ENCODE measurements around the genes ATRAID, NRBP1 and SUPT7L.

DNA sequence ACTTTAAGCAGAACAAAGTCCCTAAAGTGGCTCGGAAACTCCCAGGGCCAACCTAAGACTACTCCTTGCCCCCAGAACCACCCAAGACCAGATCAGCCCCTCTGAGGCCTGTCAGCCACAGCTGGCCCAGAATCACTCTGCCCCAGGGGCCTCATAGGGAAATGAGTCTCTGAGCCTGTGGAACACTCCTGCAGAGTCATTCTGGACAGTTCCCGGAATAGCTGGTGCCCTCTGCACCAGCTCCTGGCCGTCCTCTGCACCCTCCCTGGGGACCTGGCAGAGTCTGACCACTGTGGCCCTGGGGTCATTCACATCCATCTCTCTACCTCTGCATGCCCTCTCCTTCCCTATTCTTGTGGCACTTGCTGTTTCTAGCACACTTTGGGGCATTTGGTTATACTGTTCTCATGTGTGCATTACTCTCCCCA, 14.6 kb upstream of the TMEM214 start:
- PRO-cap, result no peak

DNA sequence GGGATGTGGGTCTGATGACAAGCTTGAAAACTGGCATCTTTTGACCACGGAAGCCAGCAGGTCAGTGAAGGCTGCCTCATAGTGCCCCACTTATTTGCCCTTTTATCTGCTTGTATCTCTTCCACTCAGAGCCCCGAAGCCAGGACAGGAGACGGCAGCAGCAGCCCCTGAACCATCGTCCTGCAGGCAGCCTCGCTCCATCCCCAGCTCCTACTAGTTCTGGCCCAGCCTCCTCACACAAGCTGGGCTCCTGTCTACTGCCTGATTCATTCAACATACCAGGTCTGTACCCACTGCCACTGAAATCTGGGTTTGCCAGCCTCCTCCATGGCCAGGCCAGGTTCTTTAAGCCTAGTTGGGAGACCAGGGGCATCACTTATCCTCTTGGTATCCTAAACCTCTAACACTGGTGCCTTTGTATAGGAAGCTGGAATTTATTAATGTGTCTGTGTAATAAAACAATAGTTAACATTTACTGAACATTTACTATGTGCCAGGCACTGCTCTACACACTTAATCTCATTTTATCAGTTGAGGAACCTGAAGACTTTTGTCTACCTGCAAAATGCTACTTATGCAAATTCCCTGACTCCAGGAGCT, 4.0 kb downstream of the OST4 start:
- PRO-cap, result no peak

- PRO-cap, result no peak
These were observed 1.9 kb downstream of the OST4 start for GRCh38 chr2:27069571-27069959.

DNA sequence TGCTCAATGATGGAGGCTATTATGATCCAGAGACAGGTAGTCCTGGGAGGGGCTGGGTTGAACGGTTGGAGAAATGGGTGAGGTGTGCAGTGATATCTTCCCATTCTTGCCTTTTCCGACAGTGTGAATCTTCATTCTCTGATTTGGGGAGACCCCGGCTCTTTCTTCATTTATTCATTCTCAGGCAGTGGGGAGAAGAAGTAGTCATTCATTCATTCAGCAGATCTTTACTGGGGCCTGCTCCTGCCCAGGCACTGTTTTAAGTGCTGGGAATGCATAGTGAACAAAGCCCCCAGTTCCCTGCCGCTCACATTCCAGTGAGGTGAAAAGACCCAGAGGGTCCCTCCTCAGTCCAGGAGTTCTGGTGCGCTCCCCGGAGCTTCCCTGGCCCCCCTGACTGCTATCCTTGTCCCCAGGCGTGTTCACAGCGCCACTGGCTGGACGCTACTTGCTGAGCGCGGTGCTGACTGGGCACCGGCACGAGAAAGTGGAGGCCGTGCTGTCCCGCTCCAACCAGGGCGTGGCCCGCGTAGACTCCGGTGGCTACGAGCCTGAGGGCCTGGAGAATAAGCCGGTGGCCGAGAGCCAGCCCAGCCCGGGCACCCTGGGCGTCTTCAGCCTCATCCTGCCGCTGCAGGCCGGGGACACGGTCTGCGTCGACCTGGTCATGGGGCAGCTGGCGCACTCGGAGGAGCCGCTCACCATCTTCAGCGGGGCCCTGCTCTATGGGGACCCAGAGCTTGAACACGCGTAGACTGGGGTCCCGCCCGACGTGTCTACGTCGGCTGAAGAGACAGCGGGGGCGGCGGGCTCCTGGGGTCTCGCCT, 1.1 kb upstream of the KHK start:
- PRO-cap, result unidirectional peak, plus-strand start at position 451 of the sequence

GRCh38 chr2:27088565-27088969, 2.0 kb downstream of the KHK start:
- PRO-cap, result no peak

GRCh38 chr2:27088970-27089554, 2.5 kb downstream of the KHK start:
- PRO-cap, result no peak

GRCh38 chr2:27130958-27131646, 3.3 kb downstream of the PREB start:
- PRO-cap, result no peak

GRCh38 chr2:27211002-27212163, at the start of gene ATRAID:
TSS of gene ATRAID (plus strand) at chr2:27212041.
- PRO-cap, result unidirectional peak, plus-strand start at chr2:27212068

DNA sequence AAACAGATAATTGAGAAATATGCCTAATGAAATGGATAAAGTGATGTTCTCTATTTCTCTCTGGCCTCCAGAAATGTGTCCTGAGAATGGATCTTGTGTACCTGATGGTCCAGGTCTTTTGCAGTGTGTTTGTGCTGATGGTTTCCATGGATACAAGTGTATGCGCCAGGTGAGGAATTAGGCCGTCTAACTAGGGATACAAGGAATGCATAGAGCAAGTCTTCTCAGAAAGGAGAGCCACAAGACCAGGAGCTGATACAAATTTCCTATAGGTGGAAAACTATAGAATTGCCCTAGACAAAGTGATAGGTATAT, 760 bp upstream of the CAD start:
- PRO-cap, result no peak

- PRO-cap, result no peak
These were observed 770 bp upstream of the TRIM54 start for GRCh38 chr2:27281503-27281815.

DNA sequence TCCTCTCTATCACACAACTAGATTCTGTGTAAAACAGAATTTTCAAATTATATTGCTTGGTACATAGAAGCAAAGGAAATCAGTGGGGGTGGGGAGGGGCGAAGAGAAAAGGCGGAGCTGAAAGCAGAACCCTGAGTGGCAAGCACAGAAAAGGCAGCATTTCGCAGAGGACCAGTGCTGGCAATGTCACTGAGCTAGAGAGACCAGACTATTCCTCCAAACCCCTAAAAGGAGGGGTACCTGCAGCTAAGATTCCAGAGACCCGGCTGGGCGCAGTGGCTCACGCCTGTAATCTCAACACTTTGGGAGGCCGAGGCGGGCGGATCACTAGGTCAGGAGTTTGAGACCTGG, 5.3 kb downstream of the UCN start:
- PRO-cap, result no peak

DNA sequence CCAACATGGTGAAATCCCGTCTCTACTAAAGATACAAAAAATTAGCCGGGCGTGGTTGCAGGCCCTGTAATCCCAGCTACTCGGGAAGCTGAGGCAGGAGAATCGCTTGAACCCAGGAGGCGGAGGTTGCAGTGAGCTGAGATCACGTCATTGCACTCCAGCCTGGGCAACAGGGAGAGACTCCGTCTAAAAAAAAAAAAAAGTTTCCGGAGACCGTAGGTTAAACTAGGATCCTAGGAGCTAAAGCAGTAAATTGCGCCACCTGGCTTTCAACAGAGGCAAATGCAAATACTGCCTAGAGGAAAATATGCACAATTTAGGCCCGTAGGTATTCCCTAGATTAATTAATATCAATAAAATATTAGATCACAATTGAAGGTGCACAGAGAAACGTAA, 4.9 kb downstream of the UCN start:
- PRO-cap, result no peak

DNA sequence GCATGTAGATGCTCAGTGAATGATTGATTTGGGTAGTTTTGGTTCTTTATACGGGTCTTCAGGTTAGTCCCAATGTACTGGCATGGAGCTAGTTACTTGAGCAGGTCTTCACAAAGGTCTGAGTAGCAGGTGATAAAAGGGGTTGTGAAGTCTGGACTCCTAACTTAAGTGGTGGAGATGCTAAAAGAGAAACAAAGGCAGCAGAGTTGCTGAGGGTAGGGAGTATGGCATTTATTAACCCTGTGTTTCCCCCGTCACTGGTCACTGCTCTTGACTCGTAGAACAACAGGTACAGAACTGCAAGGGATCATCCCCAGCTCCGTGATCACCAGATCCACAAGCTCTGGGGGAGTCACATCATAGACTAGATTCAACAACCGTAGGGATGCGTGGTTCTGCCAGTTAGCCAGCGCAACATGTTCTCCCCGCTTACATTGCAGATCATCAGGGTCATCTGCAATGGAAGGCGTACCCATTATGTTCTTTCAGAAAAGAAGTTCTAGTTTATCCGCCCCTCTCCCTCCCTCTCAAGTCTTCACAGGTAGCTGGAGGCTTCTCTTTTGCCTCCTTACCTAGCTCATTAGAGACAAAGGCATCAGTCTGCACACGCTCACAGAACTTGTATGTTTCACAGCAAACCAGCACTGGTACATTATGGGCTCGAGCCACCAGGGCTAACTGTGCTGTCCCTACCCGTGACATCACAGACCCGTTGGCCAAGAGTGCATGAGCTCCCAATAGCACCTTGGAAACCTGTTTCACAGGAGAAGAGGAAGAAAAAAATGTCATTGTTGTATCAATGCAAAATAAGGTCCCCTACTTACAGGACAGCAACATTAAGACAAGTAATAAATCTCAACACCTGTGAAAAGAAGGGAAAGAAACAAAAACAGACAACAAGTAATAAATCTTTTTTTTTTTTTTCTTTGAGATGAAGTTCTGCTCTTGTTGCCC, 5.7 kb downstream of the EIF2B4 start:
- PRO-cap, result no peak

DNA sequence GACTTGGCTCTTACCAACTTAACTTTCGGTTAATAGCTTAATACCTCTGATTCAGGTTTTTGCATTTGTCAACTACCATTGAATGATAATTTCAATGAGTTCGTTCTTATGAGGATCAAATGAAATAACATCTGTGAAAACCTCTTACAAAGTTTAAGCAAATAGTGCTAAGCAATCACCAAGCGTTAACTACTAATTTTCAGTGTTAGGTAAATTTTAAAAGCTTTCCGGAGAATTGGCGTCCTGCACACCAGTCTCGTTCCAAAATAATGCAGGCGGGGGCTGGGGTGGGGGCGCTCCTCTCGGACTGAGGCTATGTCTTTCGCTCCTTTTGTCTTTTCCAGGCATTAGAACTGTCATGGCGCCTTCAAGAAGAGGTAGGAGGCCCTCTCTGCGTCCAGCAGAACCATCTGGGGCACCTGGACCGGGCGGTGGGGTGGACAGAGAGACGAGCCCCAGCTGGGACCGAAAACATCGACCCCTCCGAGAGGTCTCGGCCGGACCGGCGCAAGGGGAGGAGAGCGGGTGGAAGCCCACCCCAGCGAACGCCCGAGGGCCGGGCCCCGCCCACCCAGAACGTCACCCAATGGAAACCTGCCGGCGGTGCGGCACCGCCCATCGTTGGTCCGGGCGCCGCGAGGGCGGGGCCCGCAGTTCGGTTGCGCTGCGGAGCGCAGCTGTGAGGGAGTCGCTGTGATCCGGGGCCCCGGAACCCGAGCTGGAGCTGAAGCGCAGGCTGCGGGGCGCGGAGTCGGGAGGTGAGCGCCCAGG, at the start of gene NRBP1:
NRBP1 (plus strand) TSS at position 658 of the 771 bp plus-strand sequence.
- PRO-cap, result bidirectional peak, plus-strand start at position 686 of the sequence, minus-strand start at position 552 of the sequence

GRCh38 chr2:27653336-27654083, 9.9 kb downstream of the SUPT7L start:
- PRO-cap, result no peak

DNA sequence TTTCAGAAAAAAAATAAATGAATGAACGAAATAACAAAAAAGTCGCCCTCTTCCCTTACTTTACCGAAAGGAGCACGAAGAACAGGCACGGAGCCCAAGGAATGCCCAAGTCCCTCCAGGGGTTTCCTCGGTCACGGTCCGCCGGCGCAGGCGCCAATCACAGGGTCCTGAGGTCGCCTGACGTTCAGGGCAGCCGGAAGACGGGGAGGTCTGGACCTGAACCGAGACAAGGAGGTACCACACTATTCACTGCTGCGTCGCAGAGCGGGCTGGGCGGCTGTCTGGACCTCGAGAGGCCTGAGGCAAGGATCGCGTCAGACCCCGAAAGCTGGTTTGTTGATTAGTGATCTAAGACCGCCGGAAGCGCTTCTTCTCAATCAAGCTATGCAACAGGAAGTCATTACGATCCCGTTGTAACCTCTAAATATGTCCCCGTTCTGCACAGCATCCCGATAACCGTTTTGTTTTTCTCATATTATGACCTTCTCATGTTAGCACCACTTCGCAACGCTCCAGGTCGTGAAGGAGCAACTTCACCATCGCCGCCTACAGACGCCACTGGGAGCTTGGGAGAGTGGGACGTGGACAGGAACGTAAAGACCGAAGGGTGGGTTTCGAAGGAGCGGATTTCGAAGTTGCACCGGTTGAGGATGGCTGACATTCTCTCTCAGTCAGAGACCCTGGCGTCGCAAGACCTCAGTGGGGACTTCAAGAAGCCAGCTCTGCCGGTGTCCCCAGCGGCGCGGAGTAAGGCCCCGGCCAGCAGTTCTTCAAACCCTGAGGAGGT, at the start of gene SUPT7L:
SUPT7L (minus strand) TSS at position 350 of the 787 bp plus-strand sequence.
- PRO-cap, result bidirectional peak, plus-strand start at position 625 of the sequence, minus-strand start at position 295 of the sequence

- PRO-cap, result no peak
These were observed 1.3 kb downstream of the SLC4A1AP start for GRCh38 chr2:27665004-27665391.

DNA sequence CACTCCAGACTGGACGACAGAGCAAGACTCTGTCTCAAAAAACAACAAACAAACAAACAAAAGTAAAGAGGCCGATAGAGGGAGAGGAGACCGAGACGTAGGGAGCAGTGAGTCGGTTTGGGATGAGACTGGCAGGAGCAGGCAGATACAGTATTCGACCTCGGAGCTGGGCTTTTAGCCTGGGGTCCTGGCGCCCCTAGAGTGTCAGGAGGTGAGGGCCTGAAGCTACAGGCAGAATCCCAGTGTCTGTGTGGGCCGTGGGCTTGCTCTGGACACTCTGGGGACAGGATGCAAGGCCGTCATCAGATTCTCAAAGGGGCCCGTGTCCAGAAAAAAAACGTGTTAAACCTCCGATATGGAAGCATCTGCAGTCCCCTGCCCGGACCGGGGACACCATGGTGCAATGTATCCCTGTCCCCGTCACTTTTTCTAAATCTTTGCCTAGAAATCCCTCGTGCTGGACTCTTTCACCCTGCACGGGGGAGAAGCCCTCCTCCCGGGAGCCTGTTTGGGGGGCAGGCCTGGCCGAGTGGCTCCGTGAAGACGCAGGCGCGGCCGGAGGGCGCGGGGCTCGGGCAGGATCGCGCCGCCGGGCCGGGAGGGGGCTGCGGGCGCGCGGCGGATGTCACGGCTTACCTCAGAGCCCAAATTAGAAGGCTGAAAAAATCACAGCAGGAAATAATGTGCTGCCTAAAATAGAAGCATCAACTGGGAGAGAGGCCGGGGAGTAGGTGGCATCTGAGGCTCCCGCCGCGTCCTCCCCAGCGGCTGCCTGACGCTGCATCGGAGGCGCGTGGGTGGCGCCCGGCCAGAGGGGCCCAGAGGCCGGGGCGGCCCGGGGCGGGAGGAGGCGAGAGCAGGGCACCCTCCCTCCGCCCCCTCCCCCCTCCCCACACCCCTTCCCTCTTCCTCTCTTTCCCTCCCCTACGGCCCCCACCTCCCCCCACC, 51.5 kb downstream of the SLC4A1AP start:
- PRO-cap, result bidirectional peak, plus-strand start at position 704 of the sequence, minus-strand start at position 585 of the sequence; bidirectional peak, plus-strand start at position 821 of the sequence, minus-strand start at position 761 of the sequence

- PRO-cap, result no peak
These were observed 44.2 kb upstream of the MRPL33 start for GRCh38 chr2:27727187-27727758.

- PRO-cap, result no peak
These were observed 14.7 kb upstream of the MRPL33 start for GRCh38 chr2:27756766-27757348.